Osteocyte (in vitro differentiated cells): Measurements from ENCODE around the genes CD22, ETV2, PRODH2 and LRFN3.

DNA sequence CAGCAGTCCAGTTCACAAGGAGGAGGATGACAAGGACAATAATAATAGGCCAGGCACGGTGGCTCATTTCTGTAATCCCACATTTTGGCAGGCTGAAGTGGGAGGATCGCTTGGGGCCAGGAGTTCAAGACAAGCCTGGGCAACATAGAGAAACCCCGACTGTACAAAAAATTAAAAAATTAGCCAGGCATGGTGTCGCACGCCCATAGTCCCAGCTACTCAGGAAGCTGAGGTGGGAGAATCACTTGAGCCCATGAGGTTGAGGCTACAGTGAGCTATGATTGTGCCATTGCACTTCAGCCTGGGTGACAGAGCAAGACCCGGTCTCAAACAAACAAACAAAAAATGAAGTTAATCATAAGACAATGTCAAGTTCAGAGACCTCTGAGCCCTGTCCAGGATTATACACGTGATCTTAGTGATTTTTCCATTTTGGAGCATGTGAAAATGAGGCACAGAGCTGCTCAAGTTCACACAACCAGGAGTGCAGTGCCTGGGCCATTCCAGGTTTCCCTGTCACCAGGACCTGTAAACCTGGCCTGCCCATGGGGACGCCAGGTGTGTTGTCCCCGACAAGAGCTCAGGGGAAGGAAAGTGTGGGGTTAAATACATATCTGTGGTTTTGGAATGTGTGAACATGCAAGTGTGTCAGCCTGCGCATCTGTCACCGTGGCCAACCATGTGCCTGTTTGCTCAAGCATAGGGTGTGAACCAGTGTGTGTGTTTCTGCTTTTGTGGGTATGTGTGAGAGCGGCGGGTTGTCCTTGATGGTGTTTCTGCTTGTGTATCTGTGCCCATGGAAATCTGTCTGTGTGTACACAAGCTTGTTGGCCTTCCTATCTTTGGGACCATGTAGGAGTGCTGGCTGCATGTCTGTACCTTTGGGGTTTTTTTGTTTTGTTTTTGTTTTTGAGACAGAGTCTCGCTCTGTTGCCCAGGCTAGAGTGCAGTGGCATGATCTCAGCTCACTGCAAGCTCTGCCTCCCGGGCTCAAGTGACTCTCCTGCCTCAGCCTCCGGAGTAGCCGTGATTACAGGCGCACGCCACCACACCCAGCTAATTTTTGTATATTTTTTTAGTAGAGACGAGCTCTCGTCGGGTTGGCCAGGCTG, 1.5 kb upstream of the FXYD1 start:
- PRO-cap: no peak

GRCh38 chr19:35139815-35140171, 1.2 kb downstream of the FXYD1 start:
- PRO-cap: no peak

- PRO-cap: no peak
Measured at GRCh38 chr19:35142386-35142909, 607 bp upstream of the FXYD7 start.

DNA sequence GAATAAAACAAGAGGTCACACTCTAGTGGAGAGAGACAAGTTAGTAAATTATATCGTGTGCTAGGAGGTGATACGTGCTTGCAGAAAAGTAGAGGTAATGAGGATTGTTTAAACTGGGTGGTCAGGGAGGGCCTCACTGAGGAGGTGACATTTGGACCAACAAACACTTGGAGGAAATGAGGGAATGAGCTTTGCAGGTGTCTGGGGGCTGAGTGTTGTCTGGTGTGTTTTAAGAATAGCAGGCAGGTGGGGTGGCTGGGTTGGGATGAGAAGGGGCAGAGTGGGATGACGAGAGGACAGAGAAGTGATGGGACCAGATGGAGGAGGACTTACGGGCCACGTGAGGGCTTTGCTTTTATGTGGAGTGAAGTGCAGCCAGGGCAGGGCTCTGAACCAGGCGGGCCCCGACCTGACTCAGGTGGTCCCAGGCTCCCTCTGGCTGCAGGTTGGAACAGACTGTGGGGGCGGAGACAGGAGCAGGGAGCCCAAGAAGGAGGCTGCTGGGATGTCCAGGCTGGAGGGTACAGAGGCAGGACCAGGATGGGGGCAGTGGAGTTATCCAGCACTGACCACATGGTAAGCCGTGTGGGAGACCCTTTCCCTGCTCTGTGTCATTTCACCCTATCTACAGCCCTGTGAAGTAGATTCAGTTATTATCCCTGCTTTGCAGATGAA, 2.0 kb downstream of the FXYD5 start:
- PRO-cap: no peak

DNA sequence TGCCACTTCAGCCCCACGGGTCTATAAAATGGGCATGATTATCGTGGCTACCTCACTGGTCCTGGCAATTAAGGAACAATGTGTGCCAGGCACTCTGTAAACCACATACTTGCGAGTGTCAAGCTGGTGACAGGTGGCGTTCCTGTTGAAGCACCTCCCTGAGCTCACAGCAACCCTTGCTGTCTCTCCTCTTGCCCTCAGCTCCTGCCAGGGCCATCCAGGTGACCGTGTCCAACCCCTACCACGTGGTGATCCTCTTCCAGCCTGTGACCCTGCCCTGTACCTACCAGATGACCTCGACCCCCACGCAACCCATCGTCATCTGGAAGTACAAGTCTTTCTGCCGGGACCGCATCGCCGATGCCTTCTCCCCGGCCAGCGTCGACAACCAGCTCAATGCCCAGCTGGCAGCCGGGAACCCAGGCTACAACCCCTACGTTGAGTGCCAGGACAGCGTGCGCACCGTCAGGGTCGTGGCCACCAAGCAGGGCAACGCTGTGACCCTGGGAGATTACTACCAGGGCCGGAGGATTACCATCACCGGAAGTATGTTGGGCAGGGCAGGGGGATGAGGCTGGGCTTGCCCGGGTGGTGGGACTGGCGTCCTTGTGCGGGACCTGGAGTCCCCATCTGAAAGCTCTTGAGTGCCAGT, 1.4 kb downstream of the LSR start:
- PRO-cap: no peak

- PRO-cap: no peak
Measured at GRCh38 chr19:35279865-35280409, 2.4 kb upstream of the HAMP start.

DNA sequence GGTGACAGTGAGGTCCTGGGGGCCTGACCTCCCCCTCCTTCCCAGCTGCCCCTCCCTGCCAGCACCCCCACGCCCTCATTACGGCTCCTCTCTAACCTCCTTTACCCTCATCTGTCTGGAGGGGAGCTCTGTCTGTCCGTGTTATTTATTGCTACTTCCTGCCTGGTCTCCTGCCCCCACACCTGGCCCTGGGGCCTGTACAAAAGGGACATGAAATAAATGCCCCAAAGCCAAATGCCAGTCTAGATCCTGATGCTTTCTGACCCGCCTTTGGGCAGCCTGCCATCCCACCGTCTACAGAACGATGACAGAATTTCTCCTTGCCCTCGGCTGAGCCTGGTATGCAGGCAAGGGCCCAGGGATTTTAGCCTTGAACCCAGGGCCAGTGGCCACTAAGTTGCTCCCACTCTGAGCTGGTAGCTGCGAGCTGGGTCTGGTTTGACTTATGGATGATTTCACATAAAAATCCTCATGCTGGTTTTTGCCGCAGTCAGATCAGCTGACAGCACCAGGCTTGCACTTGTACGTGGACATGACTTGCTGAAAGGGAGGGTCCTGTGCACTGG, 15.3 kb upstream of the CD22 start:
- PRO-cap: unidirectional peak, plus-strand start at position 419 of the sequence

DNA sequence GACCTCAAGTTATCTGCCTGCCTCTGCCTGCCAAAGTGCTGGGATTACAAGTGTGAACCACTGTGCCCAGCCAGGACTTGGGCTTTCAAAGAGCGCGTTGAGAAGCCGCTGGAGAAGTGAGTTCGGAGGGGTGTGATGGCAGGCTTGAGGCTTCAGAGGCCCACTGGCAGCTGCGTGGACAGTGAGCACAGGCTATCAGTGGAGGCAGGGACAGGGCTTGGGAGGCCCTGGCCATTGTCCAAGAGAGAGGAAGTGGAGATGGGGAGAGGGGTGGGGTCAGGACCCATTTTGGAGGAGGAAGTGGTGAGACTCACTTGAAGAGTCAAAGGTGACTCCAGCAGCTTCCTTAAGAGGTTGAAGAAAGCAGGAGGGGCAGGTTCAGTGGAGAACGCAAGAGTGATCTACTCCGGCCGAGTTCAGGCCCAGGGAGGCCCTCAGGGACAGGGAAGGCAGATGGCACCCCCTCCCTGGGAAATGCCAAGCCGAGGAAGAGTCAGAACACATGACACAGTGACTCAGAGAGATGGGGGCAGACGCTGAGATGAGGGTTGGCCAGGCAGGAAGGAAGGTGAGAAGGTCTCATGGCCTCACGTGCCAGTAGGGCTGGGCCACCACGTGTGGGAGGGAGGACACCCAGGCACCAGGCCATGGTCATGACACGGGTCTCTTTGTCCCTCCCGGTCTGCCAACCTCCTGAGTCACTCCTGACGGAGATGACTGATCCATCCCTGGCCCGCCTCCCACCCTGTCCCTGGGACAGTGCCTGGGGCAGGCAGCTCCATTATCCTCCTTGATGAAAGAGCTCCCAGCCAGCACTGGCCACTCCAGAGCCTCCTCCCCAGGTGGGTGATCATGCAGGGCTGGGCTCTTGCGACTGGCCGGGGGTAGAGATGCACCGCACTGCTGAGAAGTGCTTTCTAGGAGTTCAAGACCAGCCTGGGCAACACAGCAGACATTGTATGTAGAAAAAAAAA, 10.1 kb upstream of the CD22 start:
- PRO-cap: no peak

DNA sequence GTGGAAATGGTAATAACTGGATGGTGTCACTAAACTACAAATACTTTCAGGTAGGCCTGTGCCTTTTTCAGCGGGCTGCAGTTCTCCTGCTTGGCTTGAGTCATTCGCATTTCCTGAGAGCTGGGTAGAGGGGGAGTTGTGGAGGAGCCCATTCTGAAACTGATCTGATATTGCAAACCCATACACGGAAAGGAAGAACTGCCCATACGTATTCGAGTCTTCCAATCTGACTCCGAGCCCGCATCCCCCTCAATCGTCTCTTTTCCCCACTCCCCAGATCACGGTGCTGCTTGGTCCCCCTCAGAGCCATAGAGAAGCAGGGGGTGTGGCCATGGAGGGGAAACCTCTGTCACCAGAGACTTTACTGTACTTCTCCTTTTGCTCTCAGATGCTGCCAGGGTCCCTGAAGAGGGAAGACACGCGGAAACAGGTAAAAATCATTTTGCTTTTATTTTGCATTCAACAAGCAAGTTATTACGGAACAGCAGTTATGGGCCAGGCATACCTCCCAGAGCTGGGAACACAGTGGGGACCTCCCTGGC, at the start of gene CD22:
Gene CD22, plus strand, starts transcription at position 387 of the 542 bp plus-strand sequence.
- PRO-cap: no peak

GRCh38 chr19:35493771-35494409, 3.6 kb upstream of the KRTDAP start:
- PRO-cap: no peak

- PRO-cap: no peak
Measured at GRCh38 chr19:35641166-35642256, at the start of gene ETV2. Gene ETV2 (plus strand): TSS chr19:35641745.

DNA sequence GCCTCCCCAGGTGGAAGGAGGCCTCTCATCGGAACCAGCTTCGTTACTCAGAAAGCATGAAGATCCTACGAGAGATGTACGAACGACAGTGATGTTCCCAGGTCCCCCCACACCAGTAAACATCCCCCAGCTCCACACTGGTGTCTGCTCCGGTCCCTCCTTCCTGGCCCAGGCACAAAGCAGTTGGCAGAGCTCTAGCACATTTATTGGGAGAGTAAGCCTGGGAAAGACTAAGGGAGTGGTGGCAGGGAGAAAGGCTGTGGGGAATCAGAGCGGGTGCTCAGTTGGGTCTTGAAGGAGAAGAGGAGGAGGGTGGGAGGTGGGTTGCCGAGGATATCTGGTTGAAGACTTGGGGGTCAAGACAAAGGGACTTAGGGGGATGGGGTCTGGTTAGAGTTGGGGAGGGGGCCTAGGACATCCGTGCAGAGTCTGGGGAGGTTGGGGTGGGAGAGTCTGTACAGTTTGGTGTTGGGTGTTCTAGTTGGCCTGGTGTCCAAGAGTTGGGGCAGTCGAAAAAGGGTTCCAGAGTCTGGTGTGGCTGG, 2.4 kb downstream of the HSPB6 start:
- PRO-cap: no peak

DNA sequence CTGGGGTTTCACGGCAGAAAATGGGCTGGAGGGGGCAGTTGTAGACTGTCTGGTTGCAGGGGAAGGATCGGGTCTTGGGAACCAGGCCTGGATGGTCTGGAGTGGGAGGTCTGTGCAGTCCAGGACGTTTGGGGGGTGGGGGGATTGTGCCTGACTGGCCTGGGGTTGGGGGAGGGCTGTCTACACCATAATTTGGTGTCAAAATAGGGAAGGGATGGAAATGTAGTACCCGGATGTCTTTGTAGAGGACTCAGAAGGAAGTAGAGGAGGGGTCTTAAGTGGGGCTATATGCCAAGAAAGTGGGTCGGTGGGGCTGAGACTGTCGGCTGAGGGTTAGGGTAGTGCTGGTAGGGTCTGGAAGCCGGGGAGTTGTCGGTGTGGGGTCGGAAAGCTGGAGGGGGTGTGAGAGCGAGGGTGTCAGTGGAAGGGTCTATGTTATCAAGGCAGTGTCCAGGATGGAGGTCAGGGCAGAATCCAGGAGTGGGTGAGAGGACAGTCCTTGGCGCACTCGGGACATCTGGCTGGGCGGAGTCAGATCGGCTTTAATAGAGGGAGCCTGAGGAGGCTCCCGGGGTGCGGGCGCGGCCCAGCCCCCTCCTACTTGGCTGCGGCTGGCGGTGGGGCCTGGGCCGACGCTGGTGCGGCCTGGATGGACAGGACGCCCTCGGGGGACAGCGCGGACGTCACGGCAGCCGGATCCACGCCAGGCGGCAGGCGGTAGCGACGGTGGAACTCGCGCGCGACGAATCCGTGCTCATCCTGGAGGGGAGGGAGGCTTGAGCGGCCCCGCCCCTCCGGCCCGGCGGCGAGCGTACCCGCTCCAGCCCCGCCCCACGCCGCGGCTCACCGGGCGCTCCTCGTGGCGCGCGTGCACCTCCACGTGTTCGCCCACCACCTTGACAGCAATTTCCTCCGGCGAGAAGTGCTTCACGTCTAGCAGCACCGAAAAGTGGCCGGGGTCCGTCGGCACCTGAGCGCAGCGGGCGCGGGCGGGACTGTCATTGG, 1.6 kb downstream of the HSPB6 start:
- PRO-cap: no peak

DNA sequence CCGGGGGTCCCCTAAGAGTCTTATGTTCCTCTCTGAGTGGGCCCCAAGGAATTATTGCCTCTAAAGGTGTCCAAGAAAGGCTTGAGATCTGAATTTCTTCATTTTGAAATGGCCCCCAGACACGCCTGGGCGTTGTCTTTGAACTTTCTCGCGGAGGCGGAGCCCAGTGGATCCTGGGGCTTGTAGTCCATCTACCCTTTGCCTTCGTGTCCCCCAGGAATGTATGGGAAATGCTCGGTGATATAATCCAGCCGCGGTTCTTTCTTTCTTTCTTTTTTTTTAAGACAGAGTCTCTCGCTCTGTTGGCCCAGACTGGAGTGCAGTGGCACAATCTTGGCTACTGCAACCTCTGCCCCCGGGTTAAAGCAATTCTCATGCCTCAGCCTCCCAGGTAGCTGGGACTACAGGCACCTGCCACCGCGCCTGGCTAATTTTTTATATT, 449 bp downstream of the PROSER3 start:
- PRO-cap: unidirectional peak, minus-strand start at position 127 of the sequence

DNA sequence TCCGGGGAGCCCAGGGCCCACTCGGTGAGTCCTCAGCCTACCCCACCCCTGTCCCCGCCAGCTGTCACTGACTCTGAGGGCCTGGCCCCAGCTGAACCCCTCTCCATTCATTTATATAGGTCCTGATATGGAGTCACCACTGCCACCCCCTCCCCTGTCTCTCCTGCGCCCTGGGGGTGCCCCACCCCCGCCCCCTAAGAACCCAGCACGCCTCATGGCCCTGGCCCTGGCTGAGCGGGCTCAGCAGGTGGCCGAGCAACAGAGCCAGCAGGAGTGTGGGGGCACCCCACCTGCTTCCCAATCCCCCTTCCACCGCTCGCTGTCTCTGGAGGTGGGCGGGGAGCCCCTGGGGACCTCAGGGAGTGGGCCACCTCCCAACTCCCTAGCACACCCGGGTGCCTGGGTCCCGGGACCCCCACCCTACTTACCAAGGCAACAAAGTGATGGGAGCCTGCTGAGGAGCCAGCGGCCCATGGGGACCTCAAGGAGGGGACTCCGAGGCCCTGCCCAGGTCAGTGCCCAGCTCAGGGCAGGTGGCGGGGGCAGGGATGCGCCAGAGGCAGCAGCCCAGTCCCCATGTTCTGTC, 11.8 kb downstream of the ARHGAP33 start:
- PRO-cap: no peak

GRCh38 chr19:35812691-35813089, at the start of gene PRODH2:
Gene PRODH2 (minus strand): TSS chr19:35812845.
- PRO-cap: no peak

DNA sequence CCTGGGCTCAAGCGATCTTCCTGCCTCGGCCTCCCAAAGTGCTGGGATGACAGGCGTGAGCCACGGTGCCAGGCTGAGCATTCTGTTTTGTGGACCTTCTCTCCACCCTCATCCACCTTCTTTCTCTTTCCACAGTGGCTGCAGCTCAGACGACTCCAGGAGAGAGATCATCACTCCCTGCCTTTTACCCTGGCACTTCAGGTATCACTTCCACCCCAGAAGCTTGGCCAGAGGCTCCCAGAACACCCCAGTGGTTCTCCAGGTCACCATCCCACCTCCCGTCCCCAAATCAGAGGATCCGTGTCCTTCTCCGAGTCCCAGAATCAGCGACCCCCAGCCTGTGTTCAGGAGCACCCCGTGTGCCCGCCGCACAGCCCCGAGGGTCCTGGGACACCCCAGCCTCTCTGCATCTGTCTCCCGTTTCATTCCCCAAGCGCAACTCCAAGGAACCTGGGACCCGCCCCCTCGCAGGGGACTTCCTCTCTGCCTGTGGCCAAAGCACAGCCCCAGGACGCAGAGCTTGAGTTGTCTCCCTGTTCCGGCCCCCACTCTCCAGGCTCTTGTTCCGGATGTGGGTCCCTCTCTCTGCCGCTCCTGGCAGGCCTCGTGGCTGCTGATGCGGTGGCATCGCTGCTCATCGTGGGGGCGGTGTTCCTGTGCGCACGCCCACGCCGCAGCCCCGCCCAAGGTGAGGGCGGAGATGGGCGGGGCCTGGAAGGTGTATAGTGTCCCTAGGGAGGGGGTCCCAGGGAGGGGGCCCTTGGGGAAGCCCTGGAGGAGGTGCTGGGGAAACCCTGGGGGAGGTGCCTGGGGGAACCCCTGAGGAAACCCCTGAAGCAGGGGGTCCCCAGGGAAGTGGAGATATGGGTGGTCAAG, 1.1 kb downstream of the HCST start:
- PRO-cap: no peak

GRCh38 chr19:35904595-35904995, 2.3 kb downstream of the HCST start:
- PRO-cap: no peak

GRCh38 chr19:35935858-35936912, at the start of gene LRFN3:
Gene LRFN3 (plus strand): TSS chr19:35936374.
- PRO-cap: bidirectional peak, plus-strand start at chr19:35936374, minus-strand start at chr19:35936314

- PRO-cap: bidirectional peak, plus-strand start at chr19:36014463, minus-strand start at chr19:36014207
Measured at GRCh38 chr19:36014329-36015151, 527 bp upstream of the ALKBH6 start.